CD14-positive monocyte (primary cell): ENCODE results near the genes ZNF541 and CRX.

GRCh38 chr19:47383320-47384139 is 34.4 kb downstream of the DHX34 start:
- CAGE, long polyA plus RNA: no peak

GRCh38 chr19:47421659-47422548 is 2.6 kb upstream of the MEIS3 start:
- CAGE, long polyA plus RNA: no peak

DNA sequence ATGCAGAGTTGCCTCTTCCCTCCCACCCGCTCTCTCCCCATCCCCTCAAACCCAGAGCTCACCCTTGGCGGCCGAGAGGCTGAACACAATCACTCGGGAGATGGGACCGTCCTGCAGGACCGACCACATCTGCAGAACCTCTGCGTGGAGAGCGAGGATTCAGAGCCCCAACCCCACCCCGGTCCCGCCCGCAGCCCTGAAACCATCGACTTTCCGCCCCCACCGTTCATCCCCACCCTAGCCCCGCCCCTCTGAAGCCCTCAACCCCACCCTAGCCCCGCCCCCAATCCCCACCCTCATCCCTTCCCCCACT is 4.3 kb downstream of the KPTN start:
- CAGE, long polyA plus RNA: no peak

GRCh38 chr19:47512127-47513327 is 2.3 kb downstream of the NAPA start:
- CAGE, long polyA plus RNA: no peak

DNA sequence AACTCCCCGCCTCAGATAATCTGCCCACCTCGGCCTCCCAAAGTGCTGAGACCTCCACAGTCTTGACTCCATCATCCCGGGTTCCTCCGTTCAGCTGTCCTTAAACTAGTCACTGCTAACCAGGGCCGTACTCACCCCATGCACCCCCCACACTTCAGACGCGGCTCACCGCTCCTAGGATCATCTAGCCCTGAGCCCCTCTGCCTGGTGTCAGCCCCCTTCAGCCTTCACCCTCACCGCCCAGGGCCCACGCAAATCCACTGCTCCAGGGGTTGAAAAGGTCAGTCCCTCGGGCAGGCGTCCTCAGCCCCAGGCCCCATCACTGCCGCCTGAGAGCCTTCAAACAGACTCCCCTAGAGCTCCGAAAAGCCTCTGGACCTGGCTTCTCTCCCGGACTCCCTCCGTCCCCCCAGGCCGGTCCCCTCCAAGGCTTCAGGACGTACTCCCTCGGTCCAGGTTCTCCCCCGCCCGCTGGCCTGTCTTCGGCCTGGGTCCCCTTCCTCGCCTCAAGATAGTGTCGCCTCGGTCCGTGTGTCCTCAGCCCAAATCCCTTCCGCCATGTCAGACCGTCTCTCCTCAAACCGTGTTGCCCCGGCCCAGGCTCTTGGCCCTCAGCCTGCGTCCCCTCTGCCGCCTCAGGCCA is 672 bp downstream of the NAPA start:
- CAGE, long polyA plus RNA: no peak

DNA sequence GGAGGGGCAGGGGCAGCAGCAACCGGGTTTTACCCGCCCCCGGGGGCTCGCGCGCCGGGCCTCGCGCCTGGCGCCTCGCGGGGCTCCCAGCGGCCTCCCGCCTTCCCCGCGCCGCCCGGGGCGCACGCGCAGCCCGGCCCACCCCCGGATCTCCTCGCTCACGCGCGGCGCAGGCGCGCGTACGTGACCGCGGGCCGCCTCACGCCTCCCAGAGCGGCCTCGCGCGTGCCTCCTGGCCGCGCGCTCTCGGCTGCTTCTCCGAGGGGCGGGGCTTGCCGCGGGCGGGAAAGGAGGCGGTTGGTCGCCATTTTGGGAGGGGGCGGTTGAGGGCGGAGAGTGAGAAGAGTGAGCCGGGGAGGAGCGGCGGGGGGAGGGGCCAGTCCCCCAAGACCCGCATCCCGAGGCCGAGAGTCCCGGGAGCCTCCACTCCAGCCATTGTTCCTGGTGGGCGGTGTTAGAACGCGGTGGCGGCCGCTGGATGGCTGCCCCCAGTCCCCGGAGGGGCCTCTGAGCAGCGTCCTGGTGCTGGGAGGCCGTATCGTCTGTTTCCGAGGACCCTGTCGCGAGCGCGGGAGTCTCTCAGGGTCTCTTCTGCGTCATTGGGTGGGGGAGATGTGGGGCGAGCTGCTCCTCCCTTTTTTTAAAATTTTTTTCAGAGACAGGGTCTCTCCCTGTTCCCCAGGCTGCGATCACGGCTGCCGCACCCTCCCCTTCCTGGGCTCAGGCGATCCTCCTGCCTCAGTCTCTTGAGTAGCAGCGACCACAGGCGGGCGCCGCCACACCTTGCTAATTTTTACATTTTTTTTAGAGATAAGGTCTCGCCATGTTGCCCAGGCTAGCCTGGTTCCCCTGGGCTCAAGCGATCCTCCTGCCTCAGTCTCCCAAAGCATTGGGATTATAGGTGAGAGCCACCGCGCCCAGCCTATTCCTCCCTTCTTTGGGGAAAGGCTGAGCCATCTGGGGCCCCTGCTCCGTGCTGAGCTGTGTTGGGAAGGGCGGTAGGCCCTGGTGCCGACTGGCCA is at the start of gene ZNF541:
ZNF541 (minus strand) TSS at position 99 of the 1,022 bp plus-strand sequence.
- CAGE, long polyA plus RNA: no peak

DNA sequence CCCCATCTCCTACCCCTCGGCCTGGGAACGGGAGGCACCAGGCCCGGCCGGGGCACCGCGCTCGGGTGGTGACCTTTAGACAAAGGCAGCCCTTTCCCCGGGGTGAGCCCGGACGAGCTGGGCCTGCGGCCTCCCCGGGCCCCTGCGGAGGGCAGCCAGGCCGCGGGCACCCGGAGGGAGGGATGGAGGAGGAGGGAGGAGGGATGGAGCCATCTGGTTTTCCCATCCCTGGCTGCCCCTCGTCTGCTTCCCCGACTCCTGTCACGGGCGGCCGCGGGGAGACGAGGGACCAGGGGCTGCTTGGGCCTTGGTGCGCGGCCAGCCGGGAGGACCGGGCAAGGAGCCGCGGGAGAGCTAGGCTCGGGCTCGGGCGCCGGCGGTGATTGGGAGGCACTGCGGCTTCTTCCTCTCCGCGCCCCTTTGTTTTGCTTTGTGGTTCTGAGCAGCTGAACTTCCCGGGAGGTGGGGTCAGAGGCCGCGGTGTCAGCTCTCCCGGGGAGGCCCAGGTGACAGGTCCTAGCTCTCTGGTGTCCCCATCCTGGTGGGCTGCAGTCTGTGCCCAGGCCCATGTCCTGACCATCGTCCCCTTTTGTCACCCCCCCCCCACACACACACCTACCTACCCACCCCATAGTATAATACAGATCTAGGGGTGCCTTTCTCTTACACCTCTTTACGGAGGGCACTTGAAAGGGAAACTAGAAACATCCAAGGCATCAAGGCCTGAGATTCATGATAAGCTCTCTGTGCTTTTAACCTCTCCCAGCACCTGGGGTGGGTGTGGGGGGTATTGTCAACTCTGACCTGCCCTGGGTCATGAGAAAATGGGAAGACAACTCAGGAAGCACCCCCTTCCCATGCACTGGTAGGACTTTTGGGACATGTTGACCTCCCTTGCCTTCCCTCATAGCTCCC is 1.3 kb downstream of the BICRA start:
- CAGE, long polyA plus RNA: no peak

- CAGE, long polyA plus RNA: no peak
Measured at GRCh38 chr19:47619663-47620336, 10.9 kb downstream of the BICRA start.

GRCh38 chr19:47713606-47714409 is 586 bp downstream of the EHD2 start:
- CAGE, long polyA plus RNA: no peak

GRCh38 chr19:47733062-47733432 is 12.3 kb upstream of the NOP53 start:
- CAGE, long polyA plus RNA: no peak

DNA sequence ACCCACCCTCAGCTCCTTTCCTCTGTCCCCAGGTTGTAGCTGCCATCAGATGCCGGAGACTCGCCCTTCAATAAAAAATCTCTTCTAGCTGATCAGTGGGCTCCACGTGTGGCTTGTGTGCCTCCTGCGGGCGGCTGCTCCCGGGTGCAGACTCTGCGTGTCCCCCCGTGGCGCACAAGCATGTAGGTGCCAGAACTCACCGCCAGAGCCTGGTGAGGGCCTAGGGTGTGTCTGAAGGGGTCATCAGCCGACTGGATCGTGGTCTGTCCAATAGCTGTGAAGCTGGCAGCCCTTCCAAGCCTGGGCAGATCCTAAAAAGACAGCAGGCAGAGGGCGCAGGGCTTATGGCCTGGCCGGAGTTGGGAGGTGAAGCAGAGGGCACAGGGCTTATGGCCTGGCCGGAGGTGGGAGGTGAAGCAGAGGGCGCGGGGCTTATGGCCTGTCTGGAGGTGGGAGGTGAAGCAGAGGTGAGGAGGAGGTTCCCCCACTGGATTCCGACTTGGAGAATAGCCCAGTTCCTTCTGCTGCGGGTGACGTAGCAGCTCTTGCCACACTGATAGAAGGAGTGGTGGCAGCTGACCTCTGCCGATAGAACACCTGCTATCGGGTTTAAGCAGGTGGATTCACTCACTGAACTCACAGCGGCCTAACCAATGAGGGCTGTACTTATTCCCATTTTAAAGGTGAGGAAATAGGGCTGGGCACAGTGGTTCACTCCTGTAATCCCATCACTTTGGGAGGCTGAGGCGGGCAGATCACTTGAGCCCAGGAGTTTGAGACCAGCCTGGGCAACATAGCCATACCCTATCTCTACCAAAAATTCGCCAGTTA is 11.8 kb downstream of the NOP53 start:
- CAGE, long polyA plus RNA: no peak

DNA sequence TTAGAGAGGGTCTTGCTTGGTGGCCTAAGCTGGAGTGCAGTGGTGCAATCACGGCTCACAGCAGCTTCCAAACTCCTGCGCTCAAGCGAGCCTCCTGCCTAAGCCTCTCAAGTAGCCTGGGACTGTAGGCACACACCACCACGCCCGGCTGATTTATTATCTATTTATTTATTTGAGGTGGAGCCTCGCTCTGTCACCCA is 1.0 kb upstream of the SELENOW start:
- CAGE, long polyA plus RNA: no peak

DNA sequence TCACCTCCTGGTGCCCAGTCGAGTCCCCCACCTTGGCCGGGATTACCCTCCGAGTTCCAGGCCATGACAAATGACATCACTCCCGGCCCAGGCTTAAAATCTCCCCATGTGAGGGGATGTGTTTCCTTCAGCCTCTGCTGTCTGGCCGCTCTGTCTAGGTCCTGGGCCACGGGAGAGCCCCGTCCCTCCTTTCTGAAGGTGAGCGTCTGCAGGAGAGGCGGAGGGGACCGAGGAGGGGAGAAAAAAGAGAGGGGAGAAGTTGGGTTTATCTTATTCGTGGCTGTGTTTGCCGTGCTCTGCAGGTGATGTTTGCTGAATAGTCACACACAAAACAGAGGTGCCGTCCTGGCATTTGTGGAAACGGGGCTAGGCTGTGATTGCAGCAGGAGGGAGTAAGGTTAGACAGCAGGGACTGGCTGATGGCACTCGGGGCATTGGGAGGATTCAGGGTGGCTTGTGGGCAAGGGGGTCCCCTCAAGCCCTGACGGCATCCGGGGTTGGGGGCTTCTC is at the start of gene CRX:
CRX (plus strand) TSS at position 125 of the 510 bp plus-strand sequence.
- CAGE, long polyA plus RNA: no peak

GRCh38 chr19:47882816-47883421 is 3.2 kb downstream of the SULT2A1 start:
- CAGE, long polyA plus RNA: no peak

GRCh38 chr19:47892349-47892631 is 6.2 kb upstream of the SULT2A1 start:
- CAGE, long polyA plus RNA: no peak

- CAGE, long polyA plus RNA: no peak
Measured at GRCh38 chr19:48064616-48064891, 20.7 kb upstream of the CABP5 start.

DNA sequence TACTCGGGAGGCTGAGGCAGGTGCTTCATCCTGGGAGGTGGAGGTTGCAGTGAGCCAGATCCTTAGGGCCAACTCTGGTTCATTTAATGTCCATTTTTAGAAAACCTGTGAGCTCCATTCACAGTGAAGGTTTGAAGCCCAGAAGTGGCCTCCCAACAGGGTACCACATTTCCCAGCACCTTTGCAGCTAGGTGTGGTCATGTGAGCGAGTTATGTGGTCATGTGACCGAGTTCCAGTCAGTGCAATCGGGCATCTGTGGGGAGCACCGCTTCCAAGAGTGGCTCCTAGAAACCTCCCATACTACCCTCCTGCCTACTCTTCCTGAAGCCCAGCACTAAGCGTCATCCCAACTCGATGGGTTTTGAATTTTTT is 618 bp upstream of the PLA2G4C start:
- CAGE, long polyA plus RNA: no peak

GRCh38 chr19:48308510-48309273 is 13.1 kb downstream of the ODAD1 start:
- CAGE, long polyA plus RNA: no peak

GRCh38 chr19:48368846-48369446 is 4.8 kb downstream of the SYNGR4 start:
- CAGE, long polyA plus RNA: no peak

DNA sequence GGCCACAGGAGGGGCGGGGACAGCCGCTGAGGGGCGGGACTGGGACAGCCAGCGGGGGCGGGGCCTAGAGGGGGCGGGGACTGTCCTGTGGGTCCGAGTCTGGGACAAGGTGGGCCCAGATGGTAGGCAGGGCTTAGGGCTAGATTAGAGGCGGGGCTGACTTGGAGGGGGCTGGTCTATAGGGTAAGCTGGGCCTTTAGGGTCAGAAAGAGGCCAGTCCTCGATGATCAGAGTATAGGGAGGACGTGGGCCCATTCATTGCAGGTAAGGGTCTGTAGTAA is 5.4 kb downstream of the GRIN2D start:
- CAGE, long polyA plus RNA: no peak